Bile duct (tissue), 1 donor: ENCODE results near the genes PTGER4, CARD6 and GHR.

DNA sequence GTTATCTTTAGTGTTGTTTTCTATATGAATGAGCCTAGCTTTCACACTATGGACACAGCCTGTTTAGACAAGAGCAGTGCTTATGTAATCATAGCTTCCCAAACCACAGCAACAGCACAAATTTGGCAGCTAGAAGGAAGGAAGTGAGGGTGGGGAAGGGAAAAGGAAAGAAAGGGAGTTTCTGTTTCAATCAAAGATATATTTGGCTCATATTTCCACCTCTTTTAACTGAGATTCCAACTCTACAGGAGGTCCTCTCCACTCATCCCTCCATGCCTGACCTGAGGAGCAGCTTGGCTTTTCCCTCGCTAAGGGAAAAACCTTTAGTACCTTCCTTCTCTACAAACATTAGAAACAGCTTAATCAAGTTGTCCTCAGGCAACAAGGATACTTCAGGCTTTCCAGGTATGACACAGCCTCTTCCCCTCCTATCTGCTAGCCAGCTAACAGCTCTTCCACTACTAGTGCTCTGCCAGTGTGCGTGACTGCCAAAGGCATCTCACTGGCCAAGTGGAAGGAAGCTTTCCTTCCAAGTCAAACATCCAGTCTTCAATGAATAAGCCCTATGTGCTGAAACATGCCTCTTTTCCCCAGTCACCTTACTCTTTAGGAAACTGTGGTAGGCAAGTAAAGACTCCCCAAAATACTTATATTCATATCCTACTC is 268.6 kb upstream of the PTGER4 start:
- PRO-cap, result no peak

DNA sequence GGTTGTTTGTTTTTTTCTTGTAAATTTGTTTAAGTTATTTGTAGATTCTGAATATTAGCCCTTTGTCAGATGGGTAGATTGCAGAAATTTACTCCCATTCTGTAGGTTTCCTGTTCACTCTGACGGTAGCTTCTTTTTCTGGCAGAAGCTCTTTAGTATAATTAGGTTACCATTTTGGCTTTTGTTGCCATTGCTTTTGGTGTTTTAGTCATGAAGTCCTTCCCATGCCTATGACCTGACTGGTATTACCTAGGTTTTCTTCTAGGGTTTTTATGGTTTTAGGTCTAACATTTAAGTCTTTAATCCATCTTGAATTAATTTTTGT is 261.7 kb upstream of the PTGER4 start:
- PRO-cap, result no peak

GRCh38 chr5:40541046-40541605 is 138.6 kb upstream of the PTGER4 start:
- PRO-cap, result no peak

DNA sequence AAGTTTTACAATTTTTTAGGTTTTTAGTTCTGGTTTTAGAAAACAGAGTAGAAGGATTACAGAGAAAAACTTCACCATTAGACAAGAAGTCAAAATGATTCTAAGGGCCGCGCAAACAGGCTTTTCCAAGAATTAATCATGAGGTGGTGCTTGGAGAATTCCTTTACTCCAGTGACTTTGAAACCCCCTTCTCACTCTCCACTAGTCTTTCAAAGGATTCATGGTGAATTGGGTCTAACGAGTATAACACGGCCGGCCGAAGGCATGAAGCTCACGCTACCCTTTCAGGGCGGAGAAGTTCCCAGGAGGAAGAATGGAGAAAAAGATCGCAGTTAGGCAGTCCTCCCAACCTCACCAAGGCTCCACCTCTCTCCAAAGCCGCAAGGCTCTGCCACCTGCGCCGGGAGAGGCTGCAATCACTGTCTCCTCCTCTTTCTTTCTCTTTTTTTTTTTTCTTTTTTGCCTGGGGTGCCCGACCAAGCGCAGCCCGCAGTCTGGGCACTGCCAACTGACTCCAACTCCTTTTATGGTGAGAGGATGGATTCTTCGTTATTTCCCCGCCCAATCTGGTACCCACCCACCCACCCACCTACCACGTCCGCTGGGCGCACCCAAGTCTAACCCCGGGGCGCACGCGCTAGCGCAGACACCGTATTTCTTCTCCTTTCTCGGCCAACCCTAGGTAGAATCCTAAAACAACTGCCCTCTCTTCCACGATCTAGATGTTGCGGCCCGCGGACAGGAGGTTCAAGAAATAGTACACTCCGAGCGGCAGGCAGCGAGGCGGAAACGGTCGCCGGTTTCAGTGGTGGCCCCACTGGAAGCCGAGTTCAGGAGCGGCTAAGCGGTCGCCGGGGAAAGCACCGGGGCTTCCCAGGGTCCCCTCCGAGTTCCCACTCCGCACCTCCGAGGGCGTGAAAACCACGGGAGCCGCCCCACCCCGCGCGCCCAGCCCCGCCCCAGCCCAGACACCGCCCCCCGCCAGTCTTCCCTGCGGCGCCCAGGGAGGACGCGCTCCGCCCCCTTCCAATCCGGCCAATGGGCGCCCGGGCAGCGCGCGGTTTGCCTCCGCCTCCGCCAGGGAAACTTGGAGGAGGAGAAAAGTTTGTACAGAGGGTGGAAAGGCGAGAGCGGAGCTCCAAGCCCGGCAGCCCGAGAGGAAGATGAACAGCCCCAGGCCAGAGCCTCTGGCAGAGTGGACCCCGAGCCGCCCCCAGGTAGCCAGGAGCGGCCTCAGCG is at the start of gene PTGER4:
Gene PTGER4, plus strand, starts transcription at position 1,110 of the 1,239 bp plus-strand sequence.
- PRO-cap, result bidirectional peak, plus-strand start at position 592 of the sequence, minus-strand start at position 390 of the sequence; bidirectional peak, plus-strand start at position 1,110 of the sequence, minus-strand start at position 881 of the sequence

GRCh38 chr5:40682305-40682707 is 2.6 kb downstream of the PTGER4 start:
- PRO-cap, result no peak

GRCh38 chr5:40831337-40832366 is 3.4 kb downstream of the RPL37 start:
- PRO-cap, result no peak

- PRO-cap, result unidirectional peak, plus-strand start at chr5:40841181; bidirectional peak, plus-strand start at chr5:40841363, minus-strand start at chr5:40841262; bidirectional peak, plus-strand start at chr5:40841683, minus-strand start at chr5:40841610
Observed at GRCh38 chr5:40841001-40841896, at the start of gene CARD6. Gene CARD6 (plus strand): TSS chr5:40841367.

DNA sequence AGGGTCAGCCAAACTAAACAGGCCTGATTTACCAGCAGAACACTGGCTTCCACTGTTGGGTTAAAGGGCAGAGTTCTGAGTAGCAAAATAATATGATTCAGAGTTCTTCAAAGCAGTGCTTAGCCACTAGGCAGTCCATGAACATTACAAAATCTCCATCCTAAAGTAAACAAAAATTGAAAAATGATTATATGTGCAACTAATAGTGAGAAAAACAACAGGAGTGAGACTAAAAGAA is 79.7 kb downstream of the MROH2B start:
- PRO-cap, result bidirectional peak, plus-strand start at position 115 of the sequence, minus-strand start outside the sequence

- PRO-cap, result bidirectional peak, plus-strand start at chr5:42423536, minus-strand start at chr5:42423360; bidirectional peak, plus-strand start at chr5:42423760, minus-strand start at chr5:42423584
Observed at GRCh38 chr5:42423152-42423999, at the start of gene GHR. Gene GHR (plus strand): TSS chr5:42423439.

DNA sequence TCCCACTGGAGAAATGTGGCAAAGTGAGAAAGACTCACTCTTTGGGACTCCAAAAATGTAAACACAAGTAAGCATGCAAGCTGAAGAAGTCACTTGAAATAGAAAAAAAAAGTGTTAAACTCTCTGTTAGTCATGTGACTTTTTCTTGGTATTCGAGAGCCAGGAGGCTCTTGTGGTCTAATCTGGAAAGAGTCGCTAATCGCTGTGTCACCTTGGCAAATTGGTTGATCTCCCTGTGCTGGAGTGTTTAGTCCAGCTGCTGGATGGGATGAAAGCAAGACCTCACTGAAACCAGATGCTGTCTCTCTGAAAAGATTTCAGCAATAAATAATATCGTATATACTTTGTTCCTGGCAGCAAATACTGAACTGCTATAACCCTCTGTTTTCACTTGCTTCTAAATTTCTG is 95.5 kb downstream of the GHR start:
- PRO-cap, result no peak

DNA sequence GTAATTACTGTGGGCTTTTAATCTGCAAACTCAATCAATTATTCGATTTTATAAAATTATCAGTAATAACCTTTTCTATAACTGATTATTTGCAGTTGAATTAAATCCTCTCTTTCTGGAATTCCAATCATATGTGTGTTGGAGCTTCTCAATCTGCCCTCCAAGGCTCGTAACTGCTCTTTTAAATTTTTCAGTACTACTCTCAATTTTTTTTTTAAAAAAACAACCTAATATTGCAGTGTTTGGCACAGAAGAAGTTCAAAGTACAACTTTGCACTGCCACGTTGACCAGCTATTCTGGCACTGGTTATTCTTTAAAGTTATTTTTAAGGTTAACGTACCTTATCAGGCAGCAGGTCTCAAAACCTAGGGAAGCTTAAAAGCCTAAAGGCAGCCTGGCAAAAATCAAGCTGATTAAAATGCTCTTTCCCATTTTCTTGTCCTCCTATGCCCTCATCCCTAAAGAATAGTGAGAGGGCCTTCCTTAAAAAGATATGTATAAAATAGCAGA is 120.5 kb downstream of the GHR start:
- PRO-cap, result no peak

GRCh38 chr5:42951183-42951901 is 88.8 kb downstream of the ANXA2R start:
- PRO-cap, result bidirectional peak, plus-strand start at chr5:42951299, minus-strand start at chr5:42951343; bidirectional peak, plus-strand start at chr5:42951580, minus-strand start at chr5:42951448; bidirectional peak, plus-strand start at chr5:42951849, minus-strand start at chr5:42951723

DNA sequence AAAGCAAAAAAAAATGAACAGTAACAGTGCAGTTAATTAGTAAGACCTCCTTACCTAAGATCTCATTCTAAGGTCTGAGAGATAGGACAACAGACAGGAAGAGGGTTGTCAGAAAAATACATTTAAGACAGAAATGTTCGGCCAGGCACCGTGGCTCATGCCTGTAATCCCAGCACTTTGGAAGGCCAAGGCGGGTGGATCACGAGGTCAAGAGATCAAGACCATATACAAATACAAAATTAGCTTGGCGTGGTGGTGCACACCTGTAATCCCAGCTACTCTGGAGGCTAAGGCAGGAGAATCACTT is 77.8 kb downstream of the ANXA2R start:
- PRO-cap, result no peak

- PRO-cap, result no peak
Observed at GRCh38 chr5:42982066-42982311, 58.1 kb downstream of the ANXA2R start.

DNA sequence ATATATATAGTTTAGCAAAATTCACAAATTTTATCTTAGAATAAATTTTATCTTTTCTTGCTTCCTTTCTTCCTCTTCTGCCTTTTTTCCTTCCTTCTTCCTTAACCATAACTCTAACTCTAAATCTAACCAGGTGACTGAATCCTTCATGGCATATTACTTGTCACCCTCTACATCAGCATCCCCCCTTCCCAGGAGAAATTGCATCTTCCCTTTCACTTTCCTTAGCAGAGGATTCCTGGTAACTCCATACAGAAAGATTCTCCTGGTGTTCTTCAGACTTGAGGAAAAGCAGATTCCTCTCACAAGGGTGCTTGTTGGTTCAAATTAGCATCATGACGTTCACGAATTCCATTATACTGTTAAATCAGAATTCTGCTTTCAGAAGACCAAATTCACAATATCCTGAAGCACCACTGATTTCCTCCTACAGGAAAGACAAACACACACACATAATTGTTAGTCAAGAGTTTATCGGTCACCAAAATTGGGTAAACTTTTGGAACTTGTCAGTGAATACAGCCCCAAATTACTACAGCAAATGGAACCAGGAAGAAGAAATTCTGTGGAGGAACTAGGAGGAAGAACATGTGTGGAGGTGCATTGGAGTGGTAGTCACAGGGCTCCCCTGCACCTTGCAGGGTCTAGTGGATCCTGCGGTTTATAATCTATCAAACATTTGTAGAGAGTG is 25.2 kb downstream of the ANXA2R start:
- PRO-cap, result no peak

DNA sequence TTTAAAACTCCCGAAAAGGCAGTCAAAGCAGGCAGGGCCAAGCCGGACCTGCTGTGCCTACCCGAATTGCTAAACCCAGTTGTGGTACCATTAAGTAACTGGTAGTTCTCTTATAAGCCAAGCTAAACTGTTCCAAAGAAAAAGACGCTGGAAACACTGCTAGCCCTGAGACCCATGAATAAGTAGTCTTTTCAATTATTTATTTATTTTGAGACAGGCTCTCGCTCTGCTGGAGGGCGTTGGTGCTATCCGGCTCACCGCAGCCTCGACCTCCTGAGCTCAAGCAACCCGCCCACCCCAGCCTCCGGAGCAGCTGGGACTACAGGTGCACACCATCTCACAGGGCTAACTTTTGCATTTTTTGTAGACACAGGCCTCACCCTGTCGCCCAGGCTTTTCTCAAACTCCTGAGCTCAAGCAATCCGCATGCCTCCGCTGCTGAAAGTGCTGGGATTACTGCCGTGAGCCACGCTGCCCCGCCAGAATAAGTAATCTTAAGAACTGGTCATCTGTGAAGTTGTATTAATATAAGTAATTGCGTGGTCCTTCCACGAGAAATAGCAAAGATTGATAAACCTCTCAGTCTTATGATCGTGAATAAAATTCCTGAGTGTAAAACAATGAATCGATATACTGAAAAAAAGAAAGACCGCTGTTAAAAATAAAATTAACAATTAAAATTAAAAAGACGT is 1.6 kb downstream of the ANXA2R start:
- PRO-cap, result no peak

DNA sequence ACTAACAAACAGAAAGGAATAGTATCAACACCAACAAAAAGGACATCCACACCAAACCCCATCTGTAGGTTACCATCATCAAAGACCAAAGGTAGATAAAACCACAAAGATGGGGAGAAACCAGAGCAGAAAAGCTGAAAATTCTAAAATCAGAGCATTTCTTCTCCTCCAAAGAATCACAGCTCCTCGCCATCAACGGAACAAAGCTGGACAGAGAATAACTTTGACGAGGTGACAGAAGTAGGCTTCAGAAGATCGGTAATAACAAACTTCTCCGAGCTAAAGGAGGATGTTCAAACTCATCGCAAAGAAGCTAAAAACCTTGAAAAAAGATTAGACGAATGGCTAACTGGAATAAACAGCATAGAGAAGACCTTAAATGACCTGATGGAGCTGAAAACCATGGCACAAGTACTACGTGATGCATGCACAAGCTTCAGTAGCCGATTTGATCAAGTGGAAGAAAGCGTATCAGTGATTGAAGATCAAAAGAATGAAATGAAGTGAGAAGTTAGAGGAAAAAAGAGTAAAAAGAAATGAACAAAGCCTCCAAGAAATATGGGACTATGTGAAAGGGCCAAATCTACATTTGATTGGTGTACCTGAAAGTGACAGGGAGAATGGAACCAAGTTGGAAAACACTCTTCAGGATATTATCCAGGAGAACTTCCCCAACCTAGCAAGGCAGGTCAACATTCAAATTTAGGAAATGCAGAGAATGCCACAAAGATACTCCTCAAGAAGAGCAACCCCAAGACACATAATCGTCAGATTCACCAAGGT is 14.1 kb upstream of the ANXA2R start:
- PRO-cap, result no peak

GRCh38 chr5:43303188-43303999 is 9.8 kb downstream of the HMGCS1 start:
- PRO-cap, result no peak

DNA sequence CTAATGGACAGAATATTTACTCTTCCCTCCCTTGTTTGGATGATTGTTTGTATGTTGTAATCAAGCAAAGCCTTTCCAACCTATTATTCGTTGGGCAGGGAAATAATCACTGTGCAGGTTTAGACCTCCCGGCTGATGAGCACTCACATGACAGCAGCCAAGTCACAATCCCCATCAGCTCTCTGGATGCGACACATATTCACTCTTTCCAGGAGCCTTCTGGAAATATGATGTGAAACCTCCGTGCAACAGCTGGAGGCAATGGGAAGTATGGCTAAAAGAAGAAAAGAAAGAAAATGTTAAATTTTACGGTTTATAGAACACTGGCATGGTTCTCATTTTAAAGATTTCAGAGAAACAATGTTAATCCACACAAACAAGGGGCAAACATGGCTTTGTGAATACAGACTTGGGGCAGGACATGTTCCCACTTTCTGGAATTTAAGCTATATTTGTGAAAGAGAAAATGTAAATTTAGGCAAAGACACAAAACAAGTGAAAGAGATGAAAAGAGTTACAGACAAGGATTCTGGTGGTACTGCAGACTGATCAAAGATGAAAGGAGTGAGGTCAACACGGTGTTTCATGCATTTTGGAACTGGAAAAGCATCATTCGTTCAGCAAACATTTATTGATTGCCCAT is 23.9 kb downstream of the CCL28 start:
- PRO-cap, result no peak

GRCh38 chr5:43535301-43535759 is 20.4 kb upstream of the C5orf34 start:
- PRO-cap, result no peak